Foreskin fibroblast (primary cell): ENCODE measurements around the gene CYP4F22.

DNA sequence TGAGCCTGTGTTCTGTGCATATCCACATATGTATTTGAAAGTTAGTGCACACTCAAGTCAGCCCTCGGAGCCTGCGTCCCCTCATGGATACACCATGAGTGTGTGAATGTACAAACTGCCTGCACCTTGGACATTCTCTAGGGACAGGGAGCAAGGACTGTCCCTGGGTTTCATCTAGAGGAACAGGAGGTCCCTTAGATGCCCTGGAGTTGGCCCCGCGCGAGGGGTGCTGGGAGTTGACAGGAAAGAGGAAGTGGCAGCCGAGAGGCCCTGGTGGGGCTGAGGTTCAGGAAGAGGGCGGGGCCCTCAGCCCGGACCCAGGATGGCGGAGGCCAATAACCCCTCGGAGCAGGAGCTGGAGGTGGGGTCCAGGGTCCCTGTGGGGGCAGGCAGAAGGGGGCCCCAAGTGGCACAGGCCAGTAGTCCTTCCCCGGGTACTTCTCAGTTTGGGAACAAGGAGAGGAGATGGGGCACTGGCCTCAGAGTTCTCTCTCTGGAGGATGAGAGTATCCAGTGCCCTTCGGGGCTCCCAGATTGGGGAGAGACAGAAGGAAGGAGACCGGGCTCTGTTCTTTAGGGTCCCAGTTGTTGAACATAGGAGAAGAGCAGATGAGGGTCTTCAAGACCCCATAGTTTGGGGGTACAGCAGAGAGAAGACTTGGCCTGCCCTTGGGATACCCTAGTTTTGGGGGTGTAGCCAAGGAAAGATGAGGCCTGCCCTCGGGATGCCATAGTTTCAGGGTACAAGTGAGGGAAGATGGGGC lies 7.0 kb downstream of the PKN1 start:
- RRBS = 14% methylated on average over 4 of the region's 14 CpGs

DNA sequence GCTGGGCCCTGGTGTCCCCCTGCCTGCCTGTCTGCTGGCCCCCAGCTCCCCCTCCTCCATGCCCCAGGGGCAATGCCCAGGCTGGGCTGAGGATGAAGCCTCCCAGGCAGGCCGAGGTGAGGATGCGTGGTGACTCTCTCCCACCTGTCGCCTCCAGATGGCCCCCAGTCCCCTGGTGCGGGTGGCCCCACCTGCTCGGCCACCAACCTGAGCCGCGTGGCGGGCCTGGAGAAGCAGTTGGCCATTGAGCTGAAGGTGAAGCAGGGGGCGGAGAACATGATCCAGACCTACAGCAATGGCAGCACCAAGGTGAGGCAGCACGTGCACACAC lies 10.2 kb downstream of the PKN1 start:
- RRBS = no CpG with 5 or more reads among the region's 10 CpGs

DNA sequence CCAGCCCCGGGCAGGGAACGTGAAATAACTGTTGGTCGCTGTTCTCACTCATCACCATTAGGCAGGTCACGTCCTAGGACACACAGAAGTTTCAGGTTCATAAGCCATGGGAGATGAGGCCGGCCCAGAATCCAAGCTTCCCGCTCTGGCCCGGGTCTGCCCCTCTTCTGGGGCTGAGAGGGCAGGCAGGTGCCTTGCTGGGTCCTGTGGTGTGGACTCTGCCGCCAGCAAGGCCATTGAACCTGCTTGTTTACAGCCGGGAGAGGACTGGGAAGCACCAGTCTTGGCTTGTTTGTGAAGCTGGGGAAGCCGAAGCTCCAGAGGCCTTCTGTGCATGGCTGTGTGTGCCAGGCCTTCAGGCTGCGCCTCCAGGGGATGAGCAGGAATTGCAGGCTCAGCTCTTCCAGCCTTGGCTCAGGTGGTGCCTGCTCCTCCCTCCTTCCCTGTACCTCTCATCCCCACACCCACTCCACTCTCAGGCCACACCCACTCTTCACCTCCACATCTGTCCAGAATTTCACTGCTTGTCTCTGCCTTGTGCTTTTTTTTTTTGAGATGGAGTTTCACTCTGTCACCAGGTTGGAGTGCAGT lies 17.5 kb downstream of the NDUFB7 start:
- RRBS = 65% methylated on average over 3 of the region's 11 CpGs

- RRBS = no CpG with 5 or more reads among the region's 10 CpGs
These were observed 13.2 kb downstream of the ADGRE3 start for GRCh38 chr19:14661488-14661895.

- RRBS = no CpG with 5 or more reads among the region's 5 CpGs
These were observed 24.8 kb downstream of the ZNF333 start for GRCh38 chr19:14714741-14715047.

GRCh38 chr19:14837643-14837842 lies 2.6 kb upstream of the OR7A5 start:
- RRBS = no CpG with 5 or more reads among the region's 4 CpGs

- RRBS = no CpG with 5 or more reads among the region's 9 CpGs
These were observed 1.1 kb downstream of the ILVBL start for GRCh38 chr19:15124502-15124907.

GRCh38 chr19:15197234-15197837 lies 3.5 kb downstream of the NOTCH3 start:
- RRBS = no CpG with 5 or more reads among the region's 13 CpGs

DNA sequence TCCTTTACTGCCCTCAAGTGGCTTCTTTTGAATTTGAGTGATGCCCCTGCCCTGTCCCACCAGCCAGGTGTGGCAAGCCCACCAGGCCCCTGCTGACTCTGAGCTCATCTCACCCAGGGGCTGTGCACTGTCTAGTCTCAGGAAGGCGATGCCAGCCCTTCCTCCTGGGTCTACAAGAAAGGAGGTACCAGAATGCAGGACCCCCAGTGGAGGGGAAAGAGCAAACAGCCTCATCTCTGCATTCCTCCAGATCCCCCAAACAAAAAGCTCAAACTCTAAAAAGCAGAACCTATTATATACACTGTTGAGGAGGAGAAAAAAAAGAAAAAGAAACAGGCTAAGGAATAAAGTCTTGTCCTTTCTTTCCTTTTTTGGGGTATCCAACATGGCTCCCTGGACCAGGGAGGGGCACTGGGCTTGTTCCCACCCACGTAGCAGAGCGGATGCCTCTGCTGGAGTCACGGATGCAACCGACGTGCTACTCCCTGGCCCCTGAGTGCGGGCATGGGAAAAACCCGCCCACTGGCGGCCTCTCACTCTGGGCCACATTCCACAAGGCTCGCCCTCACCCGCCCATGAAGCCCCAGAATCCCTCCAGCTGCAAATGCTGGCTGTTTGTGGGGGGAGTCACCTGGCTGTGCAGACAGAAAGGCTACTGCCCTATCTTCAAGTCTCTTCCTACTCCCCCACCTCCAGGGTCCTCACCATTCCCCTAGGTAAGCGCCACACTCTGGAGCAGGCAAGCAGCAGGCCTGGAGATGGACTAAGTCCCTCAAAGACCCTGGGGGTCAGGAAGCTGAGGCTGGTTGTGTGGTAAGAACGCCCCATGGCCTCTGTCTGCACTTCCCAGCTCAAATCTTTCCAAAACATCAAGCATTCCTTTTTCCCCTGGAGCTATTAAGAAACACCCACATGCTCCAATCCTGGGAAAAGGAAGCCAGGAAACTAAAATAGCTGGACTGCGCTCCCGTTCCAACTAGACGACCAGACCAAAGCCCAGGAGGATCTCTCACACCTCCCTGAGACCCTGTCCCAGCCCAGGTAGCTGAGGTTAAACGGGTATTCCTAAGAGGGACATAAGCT lies 17.7 kb upstream of the EPHX3 start:
- RRBS = no CpG with 5 or more reads among the region's 17 CpGs

GRCh38 chr19:15258551-15259555 lies 26.6 kb upstream of the EPHX3 start:
- RRBS = no CpG with 5 or more reads among the region's 6 CpGs

GRCh38 chr19:15264334-15265192 lies 32.3 kb upstream of the EPHX3 start:
- RRBS = 52% methylated on average over 4 of the region's 21 CpGs

DNA sequence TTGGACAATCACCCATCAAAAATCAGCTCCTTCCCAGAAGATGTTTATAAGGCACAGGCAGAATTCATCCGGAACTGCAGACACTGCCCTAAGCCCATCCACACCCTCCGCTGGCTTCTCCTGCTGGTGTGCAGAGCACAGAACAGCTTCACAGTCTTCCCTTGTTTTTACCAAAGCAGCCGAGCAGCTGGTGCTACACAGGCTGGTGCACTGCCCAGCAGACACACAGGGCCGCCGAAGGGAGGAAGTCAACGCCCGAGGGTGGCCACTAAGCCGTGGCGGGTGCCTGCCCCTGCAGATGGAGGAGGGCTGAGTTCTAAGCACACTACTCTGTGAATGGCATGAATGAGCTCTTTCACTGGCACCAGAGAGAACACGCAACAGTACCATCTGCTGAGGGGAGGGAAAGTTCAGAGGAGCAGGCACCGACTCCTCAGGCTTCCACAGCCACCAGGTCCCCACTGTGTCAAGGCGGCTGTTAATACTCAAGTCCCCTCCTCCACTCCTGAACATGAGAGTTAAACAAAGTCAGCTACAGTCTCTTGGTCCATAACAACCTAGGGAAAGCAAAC lies 43.8 kb downstream of the BRD4 start:
- RRBS = no CpG with 5 or more reads among the region's 12 CpGs

- RRBS = no CpG with 5 or more reads among the region's 10 CpGs
These were observed 8.5 kb downstream of the BRD4 start for GRCh38 chr19:15323357-15324629.

DNA sequence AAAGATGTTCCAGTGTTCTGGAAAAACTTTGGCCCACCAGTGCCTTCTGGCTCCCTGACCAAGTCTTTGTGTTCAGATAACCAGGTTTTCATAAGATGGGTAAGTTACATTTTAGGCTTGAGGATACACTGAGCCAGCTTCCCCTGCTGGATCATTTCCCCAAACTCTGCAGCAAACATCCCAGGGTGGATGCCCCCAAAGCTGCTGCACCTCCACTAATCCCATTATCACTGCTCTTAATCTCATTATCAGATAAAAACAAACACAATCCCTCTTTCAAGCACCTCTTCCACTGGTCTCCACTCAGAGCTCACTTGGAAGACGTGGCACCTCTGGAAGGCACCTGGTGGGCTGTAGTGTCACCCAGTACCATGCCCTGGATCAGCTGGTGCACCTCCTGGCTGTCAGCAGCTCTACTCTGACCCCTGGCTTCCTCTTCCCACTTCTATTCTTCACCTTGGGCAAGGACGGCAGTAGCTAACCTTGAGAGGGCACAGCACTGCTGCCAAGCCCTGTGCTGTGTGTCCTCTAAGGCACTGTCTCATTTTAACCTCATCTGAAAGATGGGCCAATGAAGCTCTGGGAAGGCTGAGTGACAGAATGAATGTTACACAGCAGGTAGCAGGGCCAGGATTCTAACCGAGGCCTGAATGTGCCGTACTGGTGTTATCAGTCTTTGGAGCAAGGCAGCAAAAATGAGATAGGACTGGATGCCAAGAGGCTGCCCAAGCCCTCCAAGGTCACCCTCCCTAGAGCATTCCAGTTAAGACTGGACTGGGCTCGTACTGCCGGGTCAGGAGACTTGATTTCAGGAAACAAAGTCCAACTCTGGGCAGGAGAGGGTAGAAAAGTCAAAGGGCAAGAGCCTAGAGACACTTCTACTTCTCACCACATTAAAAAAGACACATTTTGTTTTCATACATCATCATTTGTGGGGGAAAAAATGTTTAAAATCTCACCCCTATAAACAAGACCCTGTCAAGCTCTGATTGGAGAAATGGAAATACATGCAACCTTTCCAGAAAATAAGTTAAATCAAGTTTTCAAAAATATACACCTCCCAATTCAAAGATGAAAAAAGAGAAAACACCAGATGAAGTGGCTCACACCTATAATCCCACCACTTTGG lies 7.3 kb downstream of the BRD4 start:
- RRBS = no CpG with 5 or more reads among the region's 6 CpGs

DNA sequence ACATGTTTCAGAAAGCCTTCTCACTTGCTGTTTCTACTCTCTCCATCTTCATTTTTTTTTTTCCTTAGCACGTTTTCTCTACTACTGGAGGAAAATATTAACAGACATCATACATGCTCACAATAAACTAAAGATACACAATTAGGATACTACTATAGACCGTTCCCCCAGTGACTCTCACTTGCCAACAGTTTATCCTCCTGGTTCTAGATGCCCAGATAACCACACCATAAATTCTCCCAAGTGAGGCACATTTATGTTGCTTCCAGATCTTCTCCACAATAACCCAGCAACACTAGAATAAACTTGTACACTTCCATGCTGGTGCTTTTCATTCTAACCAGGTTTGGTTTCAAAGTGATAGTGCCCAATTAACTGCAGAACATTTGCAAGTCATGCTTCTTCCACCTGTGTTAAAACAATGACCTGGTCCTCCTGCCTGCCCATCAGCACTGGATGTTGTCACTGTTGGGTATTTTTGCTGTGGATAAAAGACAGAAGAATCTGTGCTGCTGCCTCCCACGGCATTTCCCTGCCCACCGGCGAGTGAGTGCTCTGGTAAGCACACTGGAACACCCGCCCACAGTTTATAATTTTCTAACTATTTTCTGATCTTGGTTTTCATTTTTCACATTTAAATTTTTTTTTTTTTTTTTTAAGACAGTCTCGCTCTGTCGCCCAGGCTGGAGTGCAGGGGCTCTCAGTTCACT lies 2.1 kb upstream of the AKAP8 start:
- RRBS = no CpG with 5 or more reads among the region's 8 CpGs

GRCh38 chr19:15400861-15401613 lies 17.8 kb downstream of the AKAP8L start:
- RRBS = 88% methylated on average over 6 of the region's 41 CpGs

DNA sequence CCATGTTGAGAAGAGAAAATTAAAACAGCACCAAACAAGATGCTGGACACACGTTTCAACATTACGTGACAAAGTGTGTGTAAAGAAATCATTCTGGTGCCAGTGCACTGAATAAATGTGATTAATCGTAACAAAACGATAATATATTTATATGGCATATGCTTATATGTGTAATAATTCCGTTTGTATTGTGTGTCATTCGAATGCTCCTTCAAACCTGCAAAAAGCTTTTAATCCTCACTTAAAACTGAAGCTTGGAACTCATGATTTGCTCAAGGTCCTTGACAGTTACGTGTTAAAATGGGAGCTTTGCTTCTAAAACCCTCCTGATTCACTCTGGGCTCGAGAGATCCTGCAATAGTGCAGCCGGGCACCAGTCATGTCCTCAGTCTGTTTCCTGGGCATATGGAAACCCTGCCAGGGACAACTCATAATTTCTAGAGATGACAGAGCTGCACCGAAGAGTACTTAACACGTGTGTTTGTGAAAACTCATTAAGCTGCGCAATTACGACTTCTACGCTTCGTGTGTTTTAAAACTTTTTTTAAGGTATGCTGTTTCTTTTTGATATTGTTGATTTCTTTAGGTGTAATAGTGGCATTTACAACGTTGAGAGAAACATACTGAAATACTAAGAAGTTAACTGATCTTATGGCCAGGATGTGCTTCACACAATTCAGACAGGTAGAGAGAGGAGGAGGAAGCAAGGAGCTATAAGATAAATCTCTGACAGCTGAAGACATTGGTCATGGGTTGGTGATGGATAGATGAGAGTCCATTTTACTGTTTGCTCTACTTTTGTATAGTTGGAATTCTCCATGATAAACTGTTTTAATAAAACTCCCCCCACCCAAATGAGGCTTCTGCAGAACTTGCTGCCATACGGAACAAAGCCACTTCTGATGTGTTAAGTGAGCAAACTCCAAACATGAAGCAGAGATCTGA lies 936 bp upstream of the AKAP8L start:
- RRBS = no CpG with 5 or more reads among the region's 17 CpGs

DNA sequence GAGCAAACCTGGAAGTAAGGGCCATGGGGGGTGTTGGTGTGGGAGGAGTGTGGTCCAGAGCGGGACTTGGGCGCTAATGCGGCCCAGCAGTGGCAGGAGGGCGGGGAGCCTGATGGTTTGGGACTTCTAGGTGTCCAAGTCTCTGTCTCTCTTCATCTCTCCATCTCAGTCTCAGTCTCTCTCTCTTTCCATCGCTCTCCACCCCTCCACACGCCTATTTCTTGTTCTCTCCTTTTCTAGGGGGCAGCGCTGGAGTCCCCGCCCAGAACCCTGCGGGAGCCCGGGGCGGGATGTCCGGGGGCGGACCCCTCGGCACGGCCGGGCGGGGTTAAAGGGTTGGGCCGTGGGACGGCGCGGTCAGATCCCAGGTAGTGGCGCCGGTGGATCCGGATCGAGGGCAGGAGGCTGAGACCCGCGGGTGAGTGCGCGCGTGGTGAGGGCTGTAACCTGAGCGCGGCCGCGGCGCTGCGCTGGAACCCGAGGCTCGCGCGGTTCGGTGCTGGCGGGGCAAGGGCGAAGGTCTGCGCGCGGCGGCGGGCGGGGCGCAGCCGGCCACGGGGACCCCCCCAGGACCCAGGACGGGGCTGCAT lies at the start of gene CYP4F22:
Gene CYP4F22, plus strand, starts transcription at position 360 of the 590 bp plus-strand sequence.
- RRBS = 2% methylated on average over 11 of the region's 53 CpGs

- RRBS = 94% methylated on average over 9 of the region's 17 CpGs
These were observed 32.0 kb downstream of the CYP4F22 start for GRCh38 chr19:15540376-15540755.

- RRBS = no CpG with 5 or more reads among the region's 13 CpGs
These were observed 13.3 kb upstream of the OR10H1 start for GRCh38 chr19:15828626-15829347.